SP-49 (cell line): ENCODE measurements around the genes TRMT1 and C19orf67.

- PRO-cap, result no peak
Observed at GRCh38 chr19:13082754-13083424, 19.8 kb downstream of the LYL1 start.

- PRO-cap, result no peak
Observed at GRCh38 chr19:13087759-13088309, 14.8 kb downstream of the LYL1 start.

GRCh38 chr19:13099356-13100241 lies 3.1 kb downstream of the LYL1 start:
- PRO-cap, result no peak

- PRO-cap, result no peak
Observed at GRCh38 chr19:13116589-13117155, at the start of gene TRMT1. Gene TRMT1 (minus strand): TSS chr19:13116740.

DNA sequence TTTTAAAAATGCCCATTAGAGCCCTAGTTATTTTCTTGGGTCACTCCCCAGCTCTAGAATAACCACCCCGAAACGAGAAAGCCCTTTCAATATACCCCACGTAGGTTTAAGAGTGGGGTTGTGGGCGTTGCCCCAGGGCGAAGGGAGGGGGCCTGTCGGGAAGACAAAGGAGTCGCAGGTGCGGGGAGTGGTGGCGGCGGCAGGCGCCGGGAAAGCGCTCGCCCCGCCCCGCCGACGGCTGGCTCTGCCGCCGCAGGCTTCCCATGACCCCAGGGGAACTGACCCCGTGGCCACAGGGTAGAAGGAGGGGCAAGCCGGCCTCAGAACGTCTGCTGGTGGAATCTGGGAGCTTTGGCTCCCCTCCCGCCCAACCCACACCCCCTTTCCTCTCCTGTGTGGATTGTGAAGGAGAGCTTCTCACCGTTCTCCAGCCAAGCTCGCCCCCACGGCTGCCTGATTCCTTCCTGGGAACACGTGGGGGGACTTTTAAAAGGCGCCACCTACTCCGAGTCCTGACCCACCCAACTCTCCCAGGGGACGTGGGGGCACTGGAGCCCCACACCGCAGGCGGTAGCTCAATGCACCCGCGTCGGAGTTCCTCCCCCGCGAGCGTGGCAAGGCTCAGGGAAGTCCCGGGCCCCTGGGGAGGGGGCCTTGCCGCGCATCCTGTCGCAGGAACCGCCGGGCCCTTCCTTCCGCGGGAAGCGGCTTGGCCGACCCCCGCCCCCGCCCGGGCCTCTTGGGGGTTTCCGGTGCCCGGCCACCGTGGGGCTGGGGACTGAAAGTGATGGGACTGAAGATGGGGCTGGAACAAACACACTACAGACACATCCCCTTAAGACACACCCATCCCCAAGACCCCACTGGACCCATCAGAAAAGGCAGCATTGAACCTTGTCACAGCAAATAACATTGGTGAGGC lies 5.5 kb downstream of the IER2 start:
- PRO-cap, result no peak

- PRO-cap, result no peak
Observed at GRCh38 chr19:13173789-13174096, 23.5 kb downstream of the IER2 start.

GRCh38 chr19:13195743-13196205 lies 45.6 kb downstream of the IER2 start:
- PRO-cap, result no peak

DNA sequence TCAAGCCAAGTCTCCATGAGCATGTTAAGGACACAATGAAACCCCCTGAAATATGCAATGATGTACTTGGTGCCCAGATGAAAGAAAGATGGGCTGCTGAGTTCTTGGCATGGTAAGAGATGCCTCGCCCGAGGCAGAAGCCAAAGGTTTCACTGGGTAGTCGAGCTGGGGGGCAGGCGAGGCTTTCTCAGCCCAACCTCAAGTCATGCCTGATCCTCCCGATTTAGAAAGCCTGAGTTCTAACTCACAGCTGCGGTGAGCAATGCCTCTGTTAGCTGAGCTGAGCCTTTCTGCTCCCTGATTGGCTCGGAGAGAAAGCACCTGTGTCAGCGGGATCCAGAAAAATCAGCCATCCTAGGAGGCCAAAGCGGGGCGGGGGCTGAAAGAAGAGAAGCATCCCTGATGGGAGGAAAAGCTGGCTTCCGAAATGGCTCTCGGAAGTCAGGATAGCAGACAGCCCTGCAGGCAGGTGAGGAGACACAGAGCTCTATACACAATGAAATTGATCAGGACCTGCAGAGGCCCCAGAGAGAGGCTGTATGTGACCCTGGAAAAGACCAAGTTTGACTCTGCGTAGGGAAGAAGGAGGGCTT lies 44.7 kb downstream of the CACNA1A start:
- PRO-cap, result no peak

DNA sequence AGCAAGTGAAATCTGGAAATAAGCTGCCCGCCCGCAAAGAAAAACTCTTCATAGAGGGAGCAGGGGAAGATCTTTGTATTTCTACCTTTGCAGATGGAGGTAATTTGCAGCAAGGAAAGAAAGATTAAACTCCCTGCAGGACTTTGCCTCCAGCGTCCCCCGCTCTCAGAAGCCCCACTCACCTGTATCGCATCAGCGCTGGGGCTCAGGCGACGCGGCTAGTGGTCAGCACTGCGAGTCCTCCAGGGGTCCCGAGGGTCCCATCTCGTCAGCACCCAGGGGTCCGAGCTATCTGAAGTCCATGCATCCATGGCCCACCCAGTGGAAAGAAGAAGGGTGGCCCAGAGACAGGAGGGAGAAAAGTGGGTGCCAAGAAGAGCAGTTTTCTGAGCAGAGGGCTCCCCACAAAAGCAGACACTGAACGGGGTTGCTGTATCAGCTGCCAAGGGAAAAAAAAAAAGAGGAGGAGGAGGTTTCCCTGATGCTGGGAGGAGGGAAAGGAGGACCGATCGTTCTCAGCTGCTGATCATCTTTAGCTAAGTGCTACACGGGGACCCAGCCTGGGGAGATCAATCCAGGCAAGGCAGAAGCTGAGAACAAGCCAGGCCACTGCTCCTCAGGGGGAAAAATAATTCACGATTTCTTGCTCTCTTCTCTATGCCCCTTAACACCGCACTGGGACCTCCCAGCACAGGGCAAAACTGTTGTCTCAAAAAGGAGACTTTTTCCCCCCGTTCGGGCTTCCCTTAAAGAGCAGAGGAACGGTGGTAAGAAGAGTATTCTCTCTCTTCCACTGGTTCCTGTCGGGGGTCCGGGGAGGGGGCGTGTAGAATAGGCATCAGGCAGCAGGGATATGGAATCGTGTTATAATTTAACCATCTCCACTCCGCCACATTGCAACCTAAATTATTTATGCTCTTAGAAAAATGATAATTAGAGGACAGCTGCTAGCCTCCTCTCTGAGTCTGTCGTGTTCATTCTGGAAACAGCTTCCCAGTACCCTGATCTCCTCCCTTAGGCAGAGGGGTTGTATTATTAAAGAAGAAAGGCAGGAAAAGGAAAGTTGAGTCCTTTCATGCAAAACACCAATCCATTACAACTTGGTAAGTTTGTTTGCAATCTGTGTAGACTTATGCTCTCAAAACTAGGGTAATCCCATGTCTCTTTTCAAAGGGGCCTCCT lies 117.8 kb upstream of the CACNA1A start:
- PRO-cap, result no peak

GRCh38 chr19:13838212-13838702 lies 38.7 kb upstream of the NANOS3 start:
- PRO-cap, result no peak

DNA sequence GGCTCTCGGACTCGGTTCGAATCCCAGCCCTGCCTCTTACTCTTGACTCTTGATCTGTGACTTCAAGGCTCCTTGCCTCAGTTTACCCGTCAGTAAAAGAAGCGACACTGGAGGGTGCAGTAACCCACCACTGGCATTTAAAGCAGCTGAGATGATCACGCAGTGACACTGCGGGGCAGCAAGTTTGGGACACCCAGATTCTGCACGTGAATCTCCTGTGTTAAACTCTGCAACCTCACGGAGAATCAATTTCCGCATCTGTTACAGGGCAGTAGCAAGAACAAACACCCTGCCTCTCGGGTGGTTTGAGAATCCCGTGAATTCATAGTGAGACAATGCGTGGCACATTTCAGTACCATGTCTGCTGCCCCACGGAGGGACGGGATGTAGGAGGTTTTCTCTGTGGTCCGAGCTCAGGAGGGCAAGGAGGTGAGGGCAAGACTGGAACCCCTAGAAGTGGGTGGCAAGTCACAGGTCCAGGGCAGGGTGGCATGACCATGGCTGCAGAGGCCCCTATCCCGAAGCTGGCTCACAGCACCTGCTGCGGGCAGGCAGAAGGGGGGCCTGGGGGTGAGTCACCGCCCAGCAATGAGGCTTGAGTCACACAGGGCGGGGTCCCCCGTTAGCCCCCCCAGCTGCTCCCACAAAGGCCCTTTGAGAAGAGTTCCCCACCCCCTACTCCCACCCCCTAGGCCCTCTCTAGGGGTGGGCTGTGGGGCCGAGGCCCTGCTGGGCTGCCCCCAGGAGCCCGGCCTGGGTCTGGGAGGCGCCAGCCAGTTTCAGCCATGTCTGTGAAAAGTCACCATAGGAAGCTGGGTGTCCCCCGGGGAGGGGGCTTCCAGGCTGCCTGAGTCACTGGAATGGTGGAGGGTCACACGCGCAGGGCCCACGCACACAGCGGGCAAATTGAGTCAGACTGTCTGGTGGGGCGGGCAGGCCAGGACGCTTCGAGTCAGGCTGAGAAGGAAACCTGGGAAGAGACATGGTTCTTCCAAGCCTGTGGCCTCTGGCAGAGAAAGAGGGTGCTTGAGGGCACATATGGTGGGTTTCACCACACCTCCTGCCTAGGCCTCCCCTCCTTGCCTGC lies 25.9 kb upstream of the NANOS3 start:
- PRO-cap, result no peak

- PRO-cap, result no peak
Observed at GRCh38 chr19:13861237-13861732, 15.6 kb upstream of the NANOS3 start.

GRCh38 chr19:13872373-13873619 lies 4.1 kb upstream of the NANOS3 start:
- PRO-cap, result no peak

- PRO-cap, result no peak
Observed at GRCh38 chr19:13952800-13953841, 812 bp downstream of the DCAF15 start.

DNA sequence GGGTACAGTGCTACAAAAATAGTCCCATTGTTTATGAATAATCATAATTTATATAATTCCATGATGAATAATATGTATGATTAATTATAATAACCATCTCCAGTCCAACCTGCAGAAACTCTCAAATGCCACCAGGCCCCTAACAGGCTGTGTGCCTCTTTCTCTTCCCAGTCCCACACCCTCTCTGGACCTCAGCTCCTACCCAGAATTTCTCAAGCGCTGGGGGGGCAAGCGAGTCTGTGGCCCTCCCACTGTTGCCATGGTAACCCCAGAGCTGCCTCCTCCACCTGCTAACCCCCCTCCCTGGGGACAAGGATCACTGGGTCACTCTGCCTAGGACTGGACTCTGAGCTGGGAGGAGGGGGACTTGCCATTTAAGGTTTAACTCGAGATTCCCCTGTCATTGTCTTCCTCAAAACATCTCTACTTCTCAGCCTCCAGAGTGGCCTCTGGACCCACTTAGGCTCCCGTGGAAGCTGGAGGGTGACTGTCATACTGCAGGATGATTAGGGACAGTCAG lies 2.3 kb downstream of the PALM3 start:
- PRO-cap, result no peak

DNA sequence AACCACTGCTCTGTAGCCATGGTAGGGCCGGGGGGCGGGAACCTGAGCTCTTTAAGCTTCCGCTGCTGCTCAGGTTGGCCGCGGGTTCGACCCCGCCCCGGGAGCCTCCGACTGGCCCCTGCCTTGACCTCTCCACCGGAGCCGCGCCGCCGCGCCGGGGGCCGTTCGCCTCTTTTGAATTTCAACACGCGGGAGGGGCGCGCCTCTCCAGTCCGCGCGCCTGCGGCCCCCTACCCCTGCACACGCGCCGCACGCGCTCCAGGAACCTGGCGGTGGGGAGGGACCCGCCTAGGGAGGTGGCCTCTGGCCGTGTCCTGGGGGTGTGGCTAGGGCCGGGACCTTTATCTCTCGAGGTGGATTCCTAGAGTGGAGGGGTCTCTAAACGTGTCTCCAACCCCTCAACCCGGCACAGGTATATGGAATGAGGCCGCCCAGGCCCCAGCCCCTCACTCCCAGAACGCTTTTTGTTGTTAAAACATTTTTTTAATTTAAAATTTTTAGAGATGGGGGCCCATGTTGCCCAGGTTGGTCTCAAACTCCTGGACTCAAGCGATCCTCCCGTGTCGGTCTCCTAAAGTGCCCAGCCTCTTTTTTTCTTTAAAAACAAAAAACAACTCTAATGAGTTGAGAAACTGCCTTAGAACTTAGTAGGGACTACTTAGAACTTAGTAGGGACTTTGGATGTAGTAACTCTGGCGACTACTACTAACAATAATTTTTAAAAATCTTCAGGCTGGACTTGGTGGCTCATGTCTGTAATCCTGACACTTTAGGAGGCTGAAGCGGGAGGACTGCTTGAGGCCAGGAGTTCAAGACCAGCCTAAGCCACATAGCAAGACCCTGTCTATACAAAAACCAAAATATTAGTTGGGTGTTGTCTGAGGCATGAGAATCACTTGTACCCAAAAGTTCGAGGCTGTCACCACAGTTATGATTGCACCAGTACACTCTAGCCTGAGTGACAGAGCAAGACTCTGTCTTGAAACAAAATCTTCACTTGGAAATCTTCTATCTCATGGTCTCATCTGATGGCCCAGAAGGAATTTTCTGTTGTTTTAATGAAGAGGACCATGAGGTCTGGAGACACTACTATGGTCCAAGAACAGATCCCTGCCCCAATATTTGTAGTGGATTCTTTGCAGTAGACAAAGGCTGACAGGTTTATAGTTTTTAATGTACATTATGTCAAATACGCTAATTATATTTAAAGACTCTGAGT lies at the start of gene C19orf67:
Gene C19orf67 (minus strand): TSS at position 176 of the 1,219 bp plus-strand sequence.
- PRO-cap, result no peak

GRCh38 chr19:14137351-14137816 lies 995 bp upstream of the ASF1B start:
- PRO-cap, result no peak

DNA sequence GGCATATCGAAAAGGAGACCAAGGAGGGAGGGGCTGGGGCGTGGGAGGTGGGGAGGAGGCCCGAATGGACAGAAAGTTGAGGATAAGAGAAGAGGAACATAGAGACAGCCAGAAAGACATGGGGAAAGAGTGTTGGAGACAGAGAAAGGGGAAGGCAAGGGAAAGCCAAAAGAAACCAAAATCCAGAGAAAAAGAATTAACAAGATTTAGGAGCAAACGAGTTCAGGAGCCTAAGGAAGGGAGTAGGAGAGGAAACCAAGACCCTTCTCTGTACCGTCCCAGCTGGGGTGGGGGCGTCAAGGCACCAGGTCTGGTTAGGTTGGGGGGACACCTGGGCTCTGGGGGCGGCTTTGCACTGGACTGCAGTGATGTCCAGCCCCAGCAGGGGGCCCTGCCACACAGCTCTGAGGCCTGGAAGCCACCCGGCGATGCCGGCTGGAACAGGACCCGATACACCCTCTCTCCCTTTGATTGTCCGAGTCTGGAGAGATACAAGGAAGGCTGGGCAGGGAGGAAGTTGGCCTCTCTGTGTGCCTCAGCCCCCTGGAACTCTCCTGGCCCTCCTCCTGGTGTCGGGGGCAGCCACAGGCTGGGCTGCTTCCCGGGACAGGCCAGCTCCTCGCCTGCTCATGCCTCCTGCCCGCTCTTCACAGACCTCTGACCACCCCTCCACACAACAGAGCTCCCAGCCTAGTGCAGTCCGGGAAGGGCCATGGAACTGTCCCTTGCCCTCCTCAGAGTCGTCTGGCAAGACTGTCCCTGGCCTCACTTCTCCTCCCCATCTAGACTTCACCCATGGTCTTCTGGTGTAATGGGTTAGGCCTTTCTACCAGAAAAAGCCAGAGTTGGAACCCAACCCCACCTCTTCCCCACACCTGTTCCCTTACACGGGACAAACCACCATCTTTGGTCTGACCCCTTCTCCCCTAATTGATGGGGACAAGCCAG lies 11.8 kb upstream of the ASF1B start:
- PRO-cap, result no peak

DNA sequence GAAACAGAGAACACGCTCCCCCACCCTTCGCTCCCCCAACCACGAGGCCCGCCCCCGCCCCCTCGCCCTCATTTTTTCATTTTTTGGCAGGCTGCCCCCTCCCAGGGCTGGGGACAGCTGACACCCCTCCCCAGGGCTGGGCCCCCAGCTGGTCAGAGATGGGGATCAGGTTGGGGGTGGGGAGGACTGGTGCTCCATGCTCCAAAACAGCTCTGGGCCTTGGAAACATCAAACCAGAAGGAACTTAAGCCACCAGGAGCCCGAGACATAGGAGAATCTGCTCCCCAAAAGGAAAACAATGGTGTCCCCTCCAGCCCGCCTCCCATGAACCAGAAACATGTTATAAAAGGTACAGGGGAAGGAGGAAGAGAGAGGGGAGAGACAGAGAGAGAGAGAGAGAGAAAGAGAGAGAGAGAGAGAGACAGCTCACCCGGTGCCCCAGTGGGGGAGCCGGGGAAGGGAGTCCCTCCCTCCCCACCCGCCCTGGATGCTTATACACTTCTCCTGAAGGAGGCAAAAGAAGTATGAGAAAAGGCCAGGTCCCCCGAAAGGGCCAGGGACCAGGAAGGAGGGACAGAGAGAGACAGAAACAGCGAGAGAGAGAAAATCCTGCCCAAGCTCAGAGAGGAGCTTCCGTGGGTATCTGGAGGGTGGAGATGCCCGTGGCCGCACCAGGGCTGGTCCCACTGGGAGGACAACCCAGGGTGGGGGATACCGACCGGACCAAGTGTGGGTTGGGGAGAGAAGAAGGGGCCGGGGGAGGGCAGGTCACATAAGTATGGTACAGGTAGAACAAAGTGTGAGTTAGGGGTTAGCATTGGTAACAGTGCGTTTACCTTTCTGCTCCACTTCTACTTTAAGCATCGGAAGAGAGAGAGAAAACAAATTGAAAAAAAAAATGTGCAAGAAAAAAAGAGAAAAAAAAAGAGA lies 30.1 kb upstream of the ASF1B start:
- PRO-cap, result no peak

DNA sequence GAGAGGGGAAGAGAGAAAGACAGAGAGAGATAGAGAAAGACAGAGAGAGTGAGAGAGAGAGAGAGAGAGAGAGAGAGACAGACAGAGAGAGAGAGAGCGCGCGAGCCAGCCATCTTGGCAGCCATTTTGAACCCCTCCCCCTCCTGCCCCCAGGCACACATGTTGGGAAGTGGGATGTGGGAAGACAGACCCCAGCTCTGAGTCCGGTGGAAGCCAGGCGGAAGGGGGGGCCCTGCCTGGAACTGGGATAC lies 1.4 kb downstream of the ADGRL1 start:
- PRO-cap, result no peak